SUDHL5 (cell line): ENCODE results near the genes AMMECR1, PAK3 and HTR2C.

DNA sequence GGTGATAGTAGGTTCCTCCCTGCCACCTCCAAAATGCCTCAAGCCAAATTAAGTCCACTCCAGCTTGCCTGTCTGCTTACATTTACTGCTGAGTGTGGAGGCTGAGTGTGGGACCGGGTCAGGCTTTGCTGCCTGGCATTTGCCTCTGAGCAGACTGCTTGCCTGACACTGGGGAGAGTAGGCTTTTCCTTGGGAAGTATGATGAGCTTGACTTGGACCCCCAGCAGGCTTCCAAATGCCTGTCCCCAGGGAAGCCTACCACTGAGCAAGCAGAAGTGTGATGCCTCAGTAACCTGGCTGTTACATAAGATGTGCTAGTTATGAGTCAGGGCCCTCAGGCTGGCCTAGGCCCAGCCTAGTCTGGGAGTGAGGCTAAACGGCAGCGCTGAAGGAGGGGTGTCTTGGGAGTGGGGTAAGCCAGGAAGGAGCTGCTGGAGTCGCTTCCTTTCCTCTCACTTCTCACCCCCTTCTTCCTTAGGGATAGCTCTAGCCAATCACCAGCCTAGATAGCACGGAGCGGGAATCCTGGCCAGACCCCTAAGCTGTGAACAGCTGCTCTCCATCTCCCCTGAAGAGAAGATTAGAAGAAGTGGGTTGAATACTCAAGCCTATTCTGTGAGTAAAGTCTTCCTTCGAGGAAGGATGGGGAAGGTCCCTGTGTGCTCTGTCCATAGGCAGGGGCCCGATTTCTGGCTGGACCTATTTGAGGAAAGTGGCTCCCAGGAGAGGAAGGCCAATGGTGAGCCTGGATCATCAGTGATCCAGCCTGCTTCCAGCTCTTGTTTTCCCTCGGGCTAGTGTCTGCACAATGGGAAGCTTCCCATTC lies 8.8 kb downstream of the TSC22D3 start:
- PRO-cap: no peak

DNA sequence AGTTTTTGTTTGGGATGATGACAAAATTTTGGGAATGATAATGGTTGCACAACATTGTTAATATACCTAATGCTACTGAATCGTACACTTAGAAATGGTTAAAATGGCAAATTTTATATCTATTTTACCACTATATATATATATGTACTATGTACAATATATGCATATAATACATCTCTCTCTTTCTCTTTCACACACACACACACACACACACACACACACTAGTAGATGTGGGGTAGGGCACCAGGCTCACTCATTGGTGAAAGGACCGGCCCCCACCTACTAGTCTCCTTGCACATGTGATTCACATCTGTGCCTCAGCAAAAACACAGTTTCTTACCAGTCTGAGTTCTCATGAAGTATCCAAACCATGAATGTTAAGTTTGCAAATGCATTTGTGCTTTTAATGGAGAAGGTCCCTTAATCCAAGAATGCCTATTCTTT lies 6.0 kb downstream of the TSC22D3 start:
- PRO-cap: no peak

- PRO-cap: no peak
Observed at GRCh38 chrX:107774689-107775492, 696 bp downstream of the TSC22D3 start.

DNA sequence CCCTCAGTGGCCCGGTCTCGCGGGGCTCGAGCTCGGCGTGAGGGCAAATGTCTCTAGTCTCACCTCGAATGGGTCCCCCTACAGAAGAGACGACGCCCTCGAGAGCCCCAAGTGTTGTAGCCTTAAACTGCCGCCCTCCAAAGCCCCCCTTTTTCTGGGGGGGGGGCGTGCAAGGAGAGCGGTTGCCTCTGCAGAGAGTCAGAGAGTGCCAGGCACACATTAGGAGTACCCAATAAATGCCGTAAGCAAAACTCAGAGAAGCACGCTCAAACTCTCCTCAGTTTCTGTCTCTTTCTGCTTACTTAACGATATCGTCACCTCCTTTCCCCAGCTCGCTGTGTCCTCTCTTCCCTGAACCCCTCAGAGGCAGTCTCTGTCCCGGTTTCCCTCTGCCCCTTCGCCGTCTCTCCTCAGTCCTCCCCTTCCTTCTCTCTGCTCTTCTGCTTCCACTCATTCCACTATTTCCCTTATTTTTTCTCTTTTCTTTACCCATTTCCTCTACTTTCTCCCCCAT lies 751 bp upstream of the TSC22D3 start:
- PRO-cap: no peak

DNA sequence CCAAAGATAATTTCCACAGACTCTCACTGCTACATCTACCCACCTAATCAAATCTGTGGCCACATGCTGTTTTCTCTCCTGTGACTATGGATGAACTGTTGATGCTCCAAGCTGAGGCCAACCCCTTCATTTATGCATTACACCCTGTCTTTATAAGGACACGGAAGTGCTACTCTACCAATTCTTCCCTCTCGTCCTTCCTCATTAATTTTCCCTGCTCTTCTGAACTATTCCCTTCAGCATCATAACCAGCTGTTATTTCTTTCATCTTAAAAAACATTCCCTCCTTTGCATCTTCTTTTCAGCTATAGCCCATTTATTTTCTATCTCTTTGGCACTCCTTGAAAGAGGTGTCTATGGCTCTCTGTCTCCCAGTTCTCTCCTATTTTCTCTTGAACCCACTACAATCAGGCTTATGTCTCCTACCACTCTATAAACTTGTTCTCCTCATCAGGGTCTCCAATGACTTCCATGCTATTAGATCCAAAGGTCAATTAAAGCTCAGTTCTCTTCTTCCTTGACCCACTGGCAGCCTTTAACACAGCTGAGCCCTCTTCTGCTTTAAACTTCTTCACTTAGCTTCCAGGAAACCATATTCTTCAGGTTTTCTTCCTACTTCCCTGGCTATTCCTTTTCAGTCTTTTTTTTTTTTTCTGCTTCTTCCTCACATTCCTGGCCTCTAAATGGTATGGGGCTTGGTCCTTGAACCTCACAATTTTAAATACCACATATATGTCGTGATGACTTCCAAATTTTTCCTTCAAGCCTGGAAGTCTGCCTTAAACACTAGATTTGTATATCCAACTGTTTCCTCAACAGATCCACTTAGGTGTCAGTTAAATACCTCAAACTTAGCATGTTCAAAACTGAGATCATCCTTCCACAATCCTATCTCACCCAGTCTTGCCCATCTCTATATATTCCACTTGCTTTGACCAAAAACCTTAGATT lies 44.6 kb downstream of the ACSL4 start:
- PRO-cap: no peak

DNA sequence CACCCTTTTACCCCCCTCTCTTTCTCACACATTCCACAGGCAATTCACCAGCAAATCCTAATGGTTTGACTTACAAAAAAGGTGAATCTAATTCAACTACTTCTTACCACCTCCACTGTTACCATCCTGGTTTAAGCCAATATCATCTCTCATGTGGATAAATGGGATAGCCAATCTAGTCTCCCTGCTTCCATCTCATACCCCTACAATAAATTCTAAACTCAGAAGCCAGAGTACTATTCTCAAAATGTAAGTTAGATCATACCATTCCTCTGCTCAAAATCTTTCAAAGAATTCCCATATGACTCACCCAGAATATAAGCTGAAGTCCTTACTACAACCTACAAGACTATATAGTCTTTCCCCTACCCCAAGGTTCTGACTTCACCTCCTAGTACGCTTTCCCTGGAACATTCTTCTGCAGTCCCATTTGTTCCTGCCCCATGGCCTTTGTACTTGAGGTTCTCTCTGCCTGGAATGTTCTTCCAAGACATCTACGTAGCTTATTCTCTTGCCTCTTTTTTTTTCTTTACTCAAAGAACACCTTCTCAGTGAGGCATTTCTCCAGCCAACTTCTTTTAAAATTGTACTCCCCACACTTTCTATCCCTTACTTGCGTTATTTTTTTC lies 43.8 kb downstream of the ACSL4 start:
- PRO-cap: no peak

- PRO-cap: no peak
Observed at GRCh38 chrX:110003444-110003701, 459 bp downstream of the TMEM164 start.

DNA sequence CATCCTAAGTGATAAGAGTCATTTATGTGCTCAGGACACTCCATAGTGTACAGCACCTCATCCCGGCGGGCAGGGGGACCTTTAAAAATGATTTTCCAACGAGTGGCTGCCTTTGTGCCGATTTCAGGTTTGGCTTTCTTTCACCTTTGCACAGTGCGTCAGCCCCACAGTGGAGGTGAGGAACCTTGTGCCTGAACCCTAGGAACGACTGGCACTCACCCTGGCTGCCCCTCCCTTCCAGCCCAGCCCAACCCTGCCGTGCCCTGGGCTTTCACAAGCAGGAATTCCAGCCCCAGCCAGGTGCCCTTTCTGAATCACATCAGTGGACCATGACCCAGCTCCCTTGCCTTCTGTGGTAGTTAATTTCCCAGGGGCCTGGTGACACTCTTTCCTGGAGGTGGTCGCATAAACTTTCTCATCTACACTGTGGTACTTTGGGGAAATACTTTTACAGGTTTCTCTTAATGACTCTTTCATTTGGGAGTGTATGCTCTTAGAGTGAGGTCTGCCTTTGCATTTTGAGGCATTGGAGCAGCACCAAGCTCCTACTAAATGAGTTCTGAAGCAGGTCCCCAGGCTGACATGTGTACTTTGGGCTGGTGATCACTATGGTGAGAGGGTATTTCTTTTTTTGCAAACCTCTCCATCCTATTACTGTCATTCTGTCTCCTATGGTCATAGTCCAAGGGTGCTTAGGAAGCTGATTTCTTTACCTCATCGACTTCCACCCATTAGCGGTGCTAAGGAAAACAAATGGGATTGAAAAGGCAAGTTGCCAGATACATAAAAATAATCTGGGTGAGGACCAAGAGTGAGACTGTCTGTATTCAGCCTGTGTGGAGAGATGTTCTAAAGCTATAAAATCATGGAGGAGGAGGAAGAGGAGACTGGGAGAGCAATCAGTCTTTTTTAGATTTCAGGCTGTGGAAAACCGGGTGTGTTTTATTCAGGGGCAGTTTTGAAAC lies 1.6 kb downstream of the TMEM164 start:
- PRO-cap: no peak

GRCh38 chrX:110156623-110157431 lies 153.9 kb downstream of the TMEM164 start:
- PRO-cap: no peak

- PRO-cap: no peak
Observed at GRCh38 chrX:110163359-110164208, 154.3 kb downstream of the AMMECR1 start.

DNA sequence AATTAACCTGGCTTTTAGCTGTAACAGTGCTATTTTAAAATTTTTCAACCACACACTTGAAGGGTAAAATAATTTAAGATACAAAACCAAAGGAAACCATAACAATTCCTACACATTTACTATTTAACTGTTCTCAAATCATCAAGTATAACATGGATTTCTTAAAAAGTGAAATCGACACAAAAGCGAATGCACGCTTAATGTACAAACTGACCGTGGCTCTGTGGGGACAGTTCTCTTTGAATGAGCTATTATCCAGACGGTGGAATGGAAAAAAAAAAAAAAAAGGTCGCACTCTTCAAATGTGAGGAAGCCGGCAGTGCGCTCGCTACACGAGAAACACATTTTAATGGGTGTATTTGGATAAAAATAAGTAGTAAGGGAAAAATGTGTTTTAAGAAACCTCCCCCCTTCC lies 1.2 kb downstream of the AMMECR1 start:
- PRO-cap: no peak

DNA sequence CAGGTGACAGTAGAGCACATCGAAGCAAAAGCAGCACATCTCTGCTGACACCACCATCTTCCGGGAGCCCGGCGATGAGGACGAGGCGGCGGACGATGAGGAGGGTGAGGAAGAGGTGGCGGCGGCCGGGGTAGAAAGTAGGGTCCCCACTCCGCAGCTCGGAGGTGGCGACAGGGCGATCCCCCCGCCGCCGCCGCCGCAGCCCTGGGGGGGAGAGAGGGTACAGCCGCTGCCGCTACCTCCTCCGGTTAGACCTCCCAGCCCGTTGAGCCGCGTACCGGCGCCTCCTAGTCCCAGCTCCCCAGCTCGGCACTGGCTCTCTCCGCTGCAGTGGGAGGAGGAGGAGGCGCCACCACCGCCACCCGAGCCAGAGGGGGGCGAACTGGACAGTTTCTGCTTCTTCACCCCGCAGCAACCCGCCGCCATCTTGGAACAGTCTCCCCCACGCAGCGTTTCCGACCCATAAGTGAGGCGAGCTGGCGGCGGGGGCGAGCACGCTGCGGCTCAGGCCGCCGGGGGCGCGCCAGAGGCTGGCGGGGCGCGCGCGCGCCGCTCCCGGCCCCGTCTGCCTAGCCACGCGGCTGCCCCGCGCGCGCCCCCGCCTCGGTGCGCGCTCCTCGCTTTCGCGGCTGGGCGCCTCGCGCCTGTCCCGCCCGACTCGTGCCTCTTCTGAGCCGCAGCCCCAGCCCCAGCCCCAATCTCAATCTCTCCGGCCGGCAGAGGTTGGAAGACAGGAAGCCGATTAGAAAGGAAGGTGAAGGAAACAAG lies at the start of gene AMMECR1:
TSS of gene AMMECR1 (minus strand) at position 440 of the 768 bp plus-strand sequence.
- PRO-cap: unidirectional peak, plus-strand start at position 199 of the sequence; bidirectional peak, plus-strand start at position 665 of the sequence, minus-strand start at position 434 of the sequence

- PRO-cap: no peak
Observed at GRCh38 chrX:110997858-110998671, 97.9 kb upstream of the PAK3 start.

DNA sequence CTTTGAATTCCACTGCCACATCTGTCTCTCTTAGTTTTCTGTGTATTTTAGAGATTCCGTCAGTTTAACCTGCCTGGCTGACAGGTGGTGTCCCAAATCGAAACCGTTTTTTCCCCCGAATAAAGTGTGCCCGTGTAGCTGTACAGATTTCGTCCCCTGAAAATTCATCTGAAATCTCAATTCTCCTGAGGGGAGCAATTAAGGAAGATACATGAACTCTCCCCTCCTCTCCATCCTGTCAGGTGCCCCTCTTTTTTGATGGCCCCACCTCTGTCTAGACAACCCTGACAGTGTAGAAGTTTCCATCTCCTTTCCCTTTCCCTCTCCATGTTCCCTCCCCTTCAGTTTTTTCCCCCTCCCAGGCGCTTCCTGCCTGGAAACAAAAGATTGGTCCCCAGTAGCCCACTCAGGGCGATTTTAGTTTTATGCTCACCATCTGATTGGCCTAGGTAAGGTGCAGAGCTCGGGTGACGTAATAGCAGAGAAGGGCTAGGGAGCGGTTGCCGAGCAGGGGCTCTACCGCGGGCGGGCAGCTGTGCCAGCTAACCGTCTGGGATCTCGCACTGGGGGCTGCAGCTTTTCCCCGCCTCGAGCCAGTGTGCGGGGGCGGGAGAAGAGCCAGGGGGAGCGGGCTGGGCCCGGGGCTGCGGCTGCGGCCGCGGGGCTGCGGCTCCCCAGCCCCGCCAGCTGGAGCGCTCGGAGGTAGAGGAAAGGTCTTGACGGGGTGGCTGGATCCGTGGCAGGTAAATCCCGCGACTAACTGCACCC lies at the start of gene PAK3:
TSS of gene PAK3 (plus strand) at position 519 of the 768 bp plus-strand sequence.
- PRO-cap: no peak

DNA sequence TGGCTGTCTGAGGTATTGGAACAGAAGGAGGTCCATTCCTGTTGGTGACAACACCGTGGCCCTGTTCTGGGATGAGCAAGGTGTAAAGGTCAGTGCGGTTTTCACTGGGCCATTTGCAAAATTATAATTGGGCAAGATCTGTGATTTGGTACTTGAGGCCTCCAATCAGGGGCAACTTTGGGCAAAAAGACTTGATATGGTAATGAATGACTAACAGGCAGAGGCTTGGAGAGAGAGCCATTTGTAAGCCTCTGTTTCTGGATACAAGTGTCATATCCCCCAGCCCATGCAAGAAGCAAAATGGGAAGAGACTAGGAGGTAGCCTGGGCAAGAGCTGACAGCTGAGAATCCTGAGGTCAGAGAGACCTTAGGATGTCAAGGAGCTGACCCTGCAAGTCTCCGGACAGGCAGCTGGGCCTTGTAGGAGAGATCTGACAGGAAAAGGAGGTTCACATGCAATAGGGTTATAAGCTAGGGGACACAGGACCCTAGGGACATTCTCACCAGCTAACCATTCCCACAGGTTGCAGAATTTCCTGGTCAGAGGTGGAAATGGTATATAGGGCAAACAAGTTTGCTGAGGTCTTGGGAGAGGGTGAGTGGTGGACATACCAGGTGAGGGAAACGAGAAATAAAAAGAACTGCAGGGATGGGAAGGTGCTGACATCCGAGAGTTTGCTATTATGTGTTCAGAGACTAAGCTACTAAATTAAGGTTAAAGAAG lies 1.8 kb downstream of the PAK3 start:
- PRO-cap: no peak

- PRO-cap: no peak
Observed at GRCh38 chrX:111400884-111401210, 11.1 kb downstream of the DCX start.

DNA sequence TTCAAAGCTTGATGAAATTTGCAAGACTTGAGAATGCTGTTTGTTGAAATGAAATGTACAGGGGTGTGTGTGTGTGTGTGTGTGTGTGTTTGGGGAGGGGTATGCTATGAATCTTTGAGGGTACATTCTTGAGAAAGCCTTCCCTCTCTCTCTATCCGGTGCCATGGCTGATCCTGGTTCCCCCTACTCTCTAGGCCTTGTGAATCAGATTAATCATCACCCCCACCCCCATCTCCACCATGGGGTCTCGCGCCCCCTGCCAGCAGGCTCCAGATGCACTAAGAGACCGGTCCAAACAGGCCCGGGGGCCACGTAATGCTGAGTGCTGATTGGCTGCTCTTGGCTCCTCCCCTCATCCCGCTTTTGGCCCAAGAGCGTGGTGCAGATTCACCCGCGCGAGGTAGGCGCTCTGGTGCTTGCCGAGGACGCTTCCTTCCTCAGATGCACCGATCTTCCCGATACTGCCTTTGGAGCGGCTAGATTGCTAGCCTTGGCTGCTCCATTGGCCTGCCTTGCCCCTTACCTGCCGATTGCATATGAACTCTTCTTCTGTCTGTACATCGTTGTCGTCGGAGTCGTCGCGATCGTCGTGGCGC lies at the start of gene HTR2C:
TSS of gene HTR2C (plus strand) at position 398 of the 596 bp plus-strand sequence.
- PRO-cap: no peak

GRCh38 chrX:115562444-115562583 lies 1.3 kb downstream of the PLS3 start:
- PRO-cap: no peak

- PRO-cap: no peak
Observed at GRCh38 chrX:115888055-115888483, 282.5 kb upstream of the AGTR2 start.

GRCh38 chrX:115888626-115888948 lies 282.0 kb upstream of the AGTR2 start:
- PRO-cap: no peak